Smooth muscle cell (in vitro differentiated cells): ENCODE measurements around the gene TEX9.

GRCh38 chr15:56364828-56366105 lies at the start of gene TEX9:
TEX9 (plus strand) TSS chr15:56365426.
- RAMPAGE, long total RNA: no peak

GRCh38 chr15:56731914-56732531 lies 1.3 kb downstream of the ZNF280D start:
- RAMPAGE, long total RNA: no peak

GRCh38 chr15:56919532-56919767 lies 1.0 kb downstream of the TCF12 start:
- RAMPAGE, long total RNA: no peak

DNA sequence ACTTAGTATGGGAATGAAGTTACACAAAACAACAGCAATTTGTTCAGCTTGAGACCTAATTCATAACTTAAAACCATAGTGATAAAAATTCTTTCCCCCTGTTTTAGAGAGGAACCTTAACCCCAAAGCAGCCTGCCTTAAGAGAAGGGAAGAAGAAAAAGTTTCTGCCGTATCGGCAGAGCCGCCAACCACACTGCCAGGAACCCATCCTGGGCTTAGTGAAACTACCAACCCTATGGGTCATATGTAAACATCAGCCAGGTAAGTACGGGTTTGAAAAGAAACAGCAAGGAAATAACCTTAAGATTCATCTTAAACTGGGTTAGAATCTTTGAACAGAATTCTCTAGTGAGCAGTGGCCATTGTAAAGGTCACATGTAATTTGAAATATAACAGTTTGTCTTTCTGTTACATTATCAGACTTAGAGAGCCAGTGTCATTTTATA lies 93.9 kb upstream of the CGNL1 start:
- RAMPAGE, long total RNA: no peak

DNA sequence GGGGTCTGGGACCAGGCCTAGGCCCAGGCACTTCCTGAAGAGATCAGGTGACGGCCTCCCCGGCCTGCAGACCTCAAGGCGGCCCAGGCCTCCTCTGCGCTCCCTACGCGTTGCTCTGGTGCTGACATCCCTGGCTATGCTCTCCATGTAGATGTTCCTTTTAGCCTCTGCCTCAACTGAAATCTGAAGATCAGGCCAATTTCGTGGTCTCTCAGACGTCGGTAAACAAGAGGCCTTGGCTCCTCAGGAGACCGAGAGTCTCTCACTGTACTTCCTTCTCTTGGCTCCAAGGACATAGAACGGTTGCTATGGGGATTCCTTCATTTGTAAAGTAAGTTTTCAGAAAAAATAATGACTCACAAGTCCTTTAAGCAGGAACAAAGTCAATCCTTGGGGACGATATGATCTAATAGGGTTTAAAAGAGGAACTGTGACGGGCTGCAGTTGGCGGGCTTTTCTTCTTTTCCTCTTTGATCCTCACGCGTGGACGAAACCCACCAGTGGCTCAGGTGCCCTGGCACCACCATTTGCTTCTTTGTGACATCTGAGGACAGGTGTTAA lies 55.6 kb upstream of the CGNL1 start:
- RAMPAGE, long total RNA: no peak

DNA sequence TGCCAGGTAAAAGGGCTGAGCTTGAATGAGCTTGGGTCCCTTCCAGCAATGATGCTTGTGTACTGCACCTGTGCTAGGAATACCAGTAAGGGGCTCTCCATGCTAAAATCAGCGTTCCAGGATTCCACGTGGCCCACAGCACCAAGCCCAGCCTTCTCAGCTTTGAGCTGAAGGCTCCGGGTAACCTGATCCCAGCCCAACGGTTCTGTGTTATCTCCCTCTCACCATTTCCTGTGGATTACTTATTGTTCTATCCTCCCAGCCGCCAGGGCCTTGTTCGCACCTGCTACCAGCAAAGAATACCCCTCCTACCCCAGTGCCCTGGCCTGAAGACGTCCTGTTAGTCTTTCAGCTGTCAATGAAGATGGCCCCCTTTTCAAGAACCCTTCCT lies 54.2 kb upstream of the CGNL1 start:
- RAMPAGE, long total RNA: no peak

DNA sequence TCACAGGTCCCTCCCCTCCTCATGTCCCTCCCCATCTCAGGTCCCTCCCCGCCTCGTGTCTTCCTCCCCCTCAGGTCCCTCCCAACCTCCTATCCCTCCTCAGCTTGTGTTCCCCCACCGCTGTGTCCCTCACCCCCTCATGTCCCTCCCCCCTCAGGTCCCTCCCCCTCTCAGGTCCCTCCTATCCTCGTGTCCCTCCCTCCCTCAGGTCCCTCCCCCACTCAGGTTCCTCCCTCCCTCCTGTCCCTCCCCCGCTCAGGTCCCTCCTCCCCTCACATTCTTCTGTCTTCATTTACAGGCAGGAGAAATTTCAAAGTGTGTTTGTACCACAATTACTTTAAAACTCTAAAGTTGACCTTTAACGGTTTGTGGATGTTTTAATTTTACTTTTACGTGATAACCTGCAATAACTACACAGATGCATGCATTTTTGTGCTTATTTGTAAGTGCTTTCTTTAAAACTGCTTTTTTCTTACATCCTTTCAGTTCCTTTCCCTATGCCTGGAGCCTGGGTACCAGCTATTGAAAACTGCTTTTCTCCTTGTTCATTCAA lies 51.9 kb upstream of the CGNL1 start:
- RAMPAGE, long total RNA: no peak

DNA sequence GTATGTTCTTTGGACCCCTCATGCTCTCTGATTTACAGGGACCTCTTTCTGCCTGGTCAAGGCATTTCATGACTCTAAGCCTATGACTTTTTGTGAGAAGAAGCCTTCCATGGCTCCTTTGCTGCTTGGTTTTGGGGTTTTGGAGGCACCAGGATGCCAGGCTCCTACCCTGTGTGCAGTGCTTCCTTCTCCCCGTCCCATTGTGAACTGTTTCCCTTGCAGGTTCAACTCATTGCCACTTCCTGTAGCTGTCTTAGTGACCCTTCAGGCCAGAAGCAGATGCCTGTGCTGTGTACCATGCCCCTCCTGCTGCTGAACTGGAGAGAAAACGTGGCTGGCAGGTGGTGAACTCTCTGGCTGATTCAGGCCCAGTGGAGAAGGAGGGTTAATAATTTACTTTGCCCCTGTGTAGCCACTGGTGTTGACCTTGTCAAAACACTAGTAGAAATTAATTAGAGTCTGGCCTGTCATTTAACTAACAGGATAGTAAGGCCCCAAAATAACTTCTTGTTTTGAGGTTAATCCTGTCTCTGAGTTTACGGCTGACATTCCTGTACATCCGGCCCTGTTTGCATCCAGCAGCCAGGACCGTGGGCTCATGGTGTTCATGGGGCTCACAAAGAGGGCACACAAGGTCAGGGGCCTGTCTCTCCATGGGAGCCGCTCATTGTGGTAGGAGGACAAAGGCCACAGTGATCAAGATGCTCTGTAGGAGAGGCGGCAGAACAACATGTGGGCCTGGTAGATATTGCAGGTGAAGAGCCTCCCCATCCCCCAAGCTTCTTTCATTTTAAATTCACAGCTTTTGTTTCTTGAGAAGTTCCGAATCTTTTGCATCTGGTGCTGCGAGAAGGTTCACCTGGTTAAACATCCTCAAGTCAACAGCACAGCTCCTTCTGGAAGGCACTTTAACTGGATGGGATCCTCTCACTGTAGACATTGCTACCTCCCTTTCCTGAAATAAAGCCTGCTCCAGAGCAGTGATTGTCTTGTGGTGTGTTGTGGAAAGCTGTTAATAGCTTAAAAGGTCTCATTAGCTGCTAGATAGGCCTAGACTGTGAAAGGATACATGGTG lies 101.6 kb downstream of the CGNL1 start:
- RAMPAGE, long total RNA: no peak

GRCh38 chr15:57518264-57518584 lies 73.5 kb upstream of the MYZAP start:
- RAMPAGE, long total RNA: no peak

DNA sequence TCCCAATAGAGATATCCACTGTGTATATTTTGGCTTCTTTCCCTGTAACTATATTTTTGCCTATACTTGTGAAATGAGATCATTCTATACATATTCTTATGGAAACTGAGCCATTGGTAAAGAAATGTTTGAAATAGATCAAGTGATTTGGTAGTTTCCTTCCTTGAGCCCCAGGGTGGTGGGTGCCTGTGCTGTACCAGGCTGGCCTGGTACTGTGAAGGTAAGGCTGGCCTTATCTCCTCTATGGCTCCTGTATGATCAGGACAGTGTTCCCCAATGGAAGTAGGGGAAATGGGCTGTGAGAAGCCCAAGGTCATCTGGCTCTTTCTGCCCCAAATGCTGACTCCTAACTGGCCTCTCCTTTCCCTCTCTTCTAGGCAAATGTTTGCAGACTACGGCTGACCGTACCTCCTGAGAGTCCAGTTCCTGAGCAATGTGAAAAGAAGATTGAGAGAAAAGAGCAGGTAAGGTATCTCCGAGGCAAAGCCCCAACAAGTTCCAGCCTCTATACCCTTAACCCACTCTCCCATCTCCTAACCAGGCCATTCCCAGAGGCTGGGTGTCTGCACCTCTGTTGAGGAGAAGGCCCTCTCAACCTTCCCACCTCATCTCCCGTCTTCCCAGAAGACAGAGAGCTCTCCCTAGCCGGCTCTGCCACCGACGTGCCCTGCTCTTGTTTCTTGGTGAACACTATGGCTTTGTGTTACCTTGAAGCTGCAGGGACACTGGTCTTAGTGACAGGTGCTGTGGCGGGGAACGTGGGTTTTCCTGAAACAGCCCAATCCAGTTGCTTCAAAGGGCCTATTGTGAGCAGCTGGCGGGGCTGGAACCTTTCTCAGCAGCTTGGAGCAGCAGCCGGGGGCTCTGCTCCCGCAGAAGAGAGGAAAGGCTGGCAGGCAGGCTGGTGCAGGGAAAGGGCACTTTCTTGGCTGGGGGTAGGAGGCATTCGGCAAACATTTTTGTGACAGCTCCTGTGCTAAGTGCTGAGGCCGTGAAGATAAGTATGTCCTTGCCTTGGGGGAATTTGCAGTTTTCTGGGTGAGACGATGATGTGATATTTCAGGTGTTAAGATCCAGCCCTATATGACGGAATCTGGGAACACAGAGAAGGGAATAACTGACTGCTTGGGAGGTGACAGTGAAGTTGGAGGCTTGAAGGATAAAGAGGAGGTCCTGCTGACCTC lies 12.6 kb downstream of the MYZAP start:
- RAMPAGE, long total RNA: no peak

GRCh38 chr15:57632200-57632722 lies 40.6 kb downstream of the MYZAP start:
- RAMPAGE, long total RNA: no peak

GRCh38 chr15:57923345-57923740 lies 142.2 kb downstream of the ALDH1A2 start:
- RAMPAGE, long total RNA: no peak

DNA sequence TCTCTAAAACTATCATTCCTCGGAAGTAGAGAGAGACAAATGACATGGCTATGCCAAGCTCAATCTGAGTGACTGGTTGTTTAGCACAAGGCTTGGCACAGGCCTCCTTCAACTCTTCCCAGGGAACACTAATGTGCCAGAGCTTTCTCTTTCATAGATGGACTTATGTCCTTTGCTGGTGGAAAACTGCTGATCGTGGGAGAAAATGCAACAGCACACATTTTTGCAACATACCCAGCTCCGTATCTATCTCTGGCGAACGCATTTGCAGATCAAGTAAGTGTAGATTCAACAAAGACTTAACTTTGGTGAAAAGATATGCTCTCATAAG lies 36.5 kb downstream of the AQP9 start:
- RAMPAGE, long total RNA: no peak

- RAMPAGE, long total RNA: no peak
Measured at GRCh38 chr15:58260164-58260997, 122.2 kb downstream of the AQP9 start.

DNA sequence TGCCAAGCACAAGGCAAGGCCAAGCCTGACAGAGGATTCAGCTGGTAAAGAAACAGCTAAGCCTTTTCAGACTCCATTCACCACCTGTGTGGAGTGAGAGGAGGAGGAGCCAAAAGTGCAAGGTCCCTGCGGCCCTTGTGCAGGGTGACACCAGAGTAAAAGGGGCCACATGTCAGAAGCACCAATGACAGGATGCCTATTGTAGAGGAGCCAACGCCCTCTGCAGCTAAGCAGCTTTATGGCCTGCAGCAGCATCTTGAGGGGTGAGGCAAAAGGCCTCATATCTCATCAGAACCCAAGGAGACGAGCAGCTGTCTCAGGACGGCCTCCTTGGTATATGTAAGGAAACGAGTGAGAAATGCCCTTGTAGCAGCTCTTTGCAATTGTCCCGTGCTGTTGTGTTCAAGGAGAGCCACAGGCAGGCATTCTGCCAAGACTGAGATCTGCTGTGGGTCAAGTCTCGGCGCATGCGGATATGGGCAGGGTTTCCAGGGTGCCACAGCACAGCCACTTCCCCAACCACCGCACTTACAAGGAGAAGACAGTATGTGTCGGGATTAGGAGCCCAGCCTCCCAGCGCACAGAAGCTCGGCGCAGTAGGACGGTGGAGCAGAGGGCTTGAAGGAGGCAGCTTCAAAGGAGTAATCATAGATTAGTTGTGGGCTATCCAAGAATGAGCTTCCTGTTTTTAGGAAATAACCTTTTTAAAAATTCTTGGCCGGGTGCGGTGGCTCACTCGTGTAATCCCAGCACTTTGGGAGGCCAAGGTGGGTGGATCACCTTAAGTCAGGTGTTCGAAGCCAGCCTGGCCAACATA lies 121.3 kb upstream of the LIPC start:
- RAMPAGE, long total RNA: no peak

- RAMPAGE, long total RNA: no peak
Measured at GRCh38 chr15:58357691-58358513, 73.9 kb upstream of the LIPC start.

DNA sequence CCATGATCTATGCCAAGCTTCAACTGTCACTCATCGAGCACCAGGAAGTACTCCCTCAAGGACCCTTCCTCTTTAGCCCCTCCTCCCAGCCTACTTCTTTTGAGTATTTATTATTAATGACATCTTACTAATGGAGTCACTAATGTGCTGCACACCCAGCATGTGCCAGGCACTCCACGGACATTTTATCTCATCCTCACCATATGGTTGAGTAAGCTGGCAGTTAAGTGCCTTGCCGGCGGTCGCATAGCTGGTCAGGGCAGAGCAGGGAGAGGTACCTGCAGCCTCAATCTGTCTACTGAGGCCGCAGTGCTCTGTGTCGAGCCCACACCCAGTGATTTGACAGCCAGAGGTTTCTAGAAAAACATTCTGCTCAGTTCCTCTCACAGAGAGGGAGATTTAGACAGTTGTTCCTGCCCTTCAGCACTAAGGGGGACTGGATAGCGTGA lies 2.5 kb downstream of the LIPC start:
- RAMPAGE, long total RNA: no peak

DNA sequence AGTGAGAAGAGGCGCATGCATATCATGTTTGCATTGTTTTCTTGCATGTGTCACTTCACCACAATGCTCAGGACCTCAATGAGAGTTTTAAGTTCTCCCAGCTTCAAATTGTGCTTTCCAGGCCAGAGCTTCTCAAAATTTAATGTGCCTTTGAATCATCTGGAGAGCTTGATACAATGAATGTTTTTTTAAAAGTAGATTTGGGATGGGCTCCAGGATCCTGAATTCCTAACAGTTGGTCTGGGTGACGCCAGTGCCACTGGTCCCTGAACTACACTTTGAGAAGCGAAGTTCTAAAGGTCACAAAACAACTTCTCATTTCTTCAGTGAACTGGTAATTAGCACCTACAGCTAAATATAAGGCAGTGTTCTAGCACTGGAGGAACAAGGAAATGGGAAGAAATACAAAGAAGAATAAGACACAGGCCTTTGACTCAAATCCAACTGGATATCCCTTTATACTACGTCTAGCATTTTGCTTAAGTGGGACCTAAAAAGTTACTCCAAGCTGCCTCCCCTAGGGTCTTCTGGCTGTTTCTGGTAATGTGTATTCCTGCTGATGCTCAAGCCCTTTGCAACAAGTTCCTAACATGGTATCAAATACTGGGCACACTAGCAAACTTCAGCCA lies 15.8 kb downstream of the LIPC start:
- RAMPAGE, long total RNA: no peak

GRCh38 chr15:58458913-58459495 lies 27.2 kb downstream of the LIPC start:
- RAMPAGE, long total RNA: no peak

DNA sequence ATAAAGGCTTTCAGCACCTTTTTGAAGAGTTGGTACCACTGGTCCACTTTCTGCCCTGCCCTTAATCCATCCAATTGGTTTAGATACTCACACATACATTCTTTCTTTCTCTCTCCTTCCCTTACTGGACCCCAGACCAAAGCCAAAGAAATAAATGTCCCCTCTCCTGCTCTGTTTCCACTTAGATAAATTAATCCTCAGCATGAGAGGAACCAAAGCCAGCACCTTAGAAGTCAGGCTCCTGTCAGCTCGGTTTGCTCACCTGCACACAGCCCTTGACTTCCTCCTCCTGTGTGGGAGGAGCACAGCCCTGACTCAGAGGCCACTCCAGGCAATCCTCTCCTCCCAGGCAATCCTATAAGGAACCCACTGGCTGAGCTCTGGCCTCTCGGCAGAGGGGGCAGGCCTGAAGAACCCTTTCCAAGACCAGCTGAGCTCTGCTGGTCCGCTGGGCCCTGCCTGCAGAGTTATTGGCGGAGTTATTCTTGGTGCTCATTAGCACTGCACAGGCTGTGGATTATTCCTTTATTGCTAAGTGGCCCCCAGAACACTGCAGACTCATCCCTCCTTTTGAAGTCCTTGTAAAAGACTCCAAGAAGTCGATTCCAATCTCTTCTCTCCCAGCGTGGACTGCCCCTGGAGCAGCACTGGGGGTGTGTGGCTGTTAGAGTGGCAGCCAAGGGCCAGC lies 30.8 kb downstream of the LIPC start:
- RAMPAGE, long total RNA: no peak